A375 (cell line): ENCODE results near the gene FBXO30.

DNA sequence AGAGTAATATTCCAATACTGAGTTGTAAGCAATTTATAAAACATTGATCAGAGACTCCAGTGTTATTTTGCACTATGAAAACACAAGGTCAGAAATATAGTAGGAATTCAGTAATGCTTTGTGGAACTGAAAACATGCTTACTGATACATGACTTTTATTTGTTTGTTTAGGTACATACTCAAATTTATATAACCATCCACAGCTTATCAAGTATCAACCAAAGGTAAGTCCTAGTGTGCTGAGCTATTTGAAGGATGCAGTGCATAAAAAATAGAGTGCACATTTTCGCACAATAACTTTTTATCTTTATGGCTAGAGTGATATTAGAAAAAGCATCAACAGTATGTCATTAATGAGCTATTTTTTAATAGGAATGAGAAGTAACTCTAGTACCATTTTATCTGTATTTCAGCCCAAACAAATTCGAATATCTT lies 1.6 kb upstream of the ZC2HC1B start:
- RAMPAGE, long total RNA, result no peak

GRCh38 chr6:144160494-144160887 lies 10.2 kb downstream of the STX11 start:
- RAMPAGE, long total RNA, result no peak

DNA sequence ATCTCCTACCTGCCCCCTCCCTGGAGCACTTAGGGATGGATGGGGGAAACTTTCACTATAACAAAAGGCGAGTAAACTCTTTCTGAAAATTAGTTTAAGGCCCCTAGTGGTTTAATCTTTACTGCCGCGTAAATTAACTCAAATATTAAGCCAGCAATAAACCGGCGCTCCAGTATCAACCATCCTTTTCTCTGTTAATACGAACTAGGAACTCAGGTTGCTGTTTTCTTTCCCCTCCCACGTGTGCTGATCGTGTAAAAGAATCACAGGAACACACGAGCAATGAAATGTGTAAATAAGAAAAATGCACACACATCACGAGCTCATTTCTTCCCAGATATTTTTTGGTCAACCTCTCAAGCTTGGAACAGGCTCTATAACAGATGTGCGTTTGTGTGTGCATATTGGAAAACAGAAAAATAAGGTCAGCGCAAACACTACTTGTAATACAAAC lies 1.0 kb upstream of the UTRN start:
- RAMPAGE, long total RNA, result no peak

DNA sequence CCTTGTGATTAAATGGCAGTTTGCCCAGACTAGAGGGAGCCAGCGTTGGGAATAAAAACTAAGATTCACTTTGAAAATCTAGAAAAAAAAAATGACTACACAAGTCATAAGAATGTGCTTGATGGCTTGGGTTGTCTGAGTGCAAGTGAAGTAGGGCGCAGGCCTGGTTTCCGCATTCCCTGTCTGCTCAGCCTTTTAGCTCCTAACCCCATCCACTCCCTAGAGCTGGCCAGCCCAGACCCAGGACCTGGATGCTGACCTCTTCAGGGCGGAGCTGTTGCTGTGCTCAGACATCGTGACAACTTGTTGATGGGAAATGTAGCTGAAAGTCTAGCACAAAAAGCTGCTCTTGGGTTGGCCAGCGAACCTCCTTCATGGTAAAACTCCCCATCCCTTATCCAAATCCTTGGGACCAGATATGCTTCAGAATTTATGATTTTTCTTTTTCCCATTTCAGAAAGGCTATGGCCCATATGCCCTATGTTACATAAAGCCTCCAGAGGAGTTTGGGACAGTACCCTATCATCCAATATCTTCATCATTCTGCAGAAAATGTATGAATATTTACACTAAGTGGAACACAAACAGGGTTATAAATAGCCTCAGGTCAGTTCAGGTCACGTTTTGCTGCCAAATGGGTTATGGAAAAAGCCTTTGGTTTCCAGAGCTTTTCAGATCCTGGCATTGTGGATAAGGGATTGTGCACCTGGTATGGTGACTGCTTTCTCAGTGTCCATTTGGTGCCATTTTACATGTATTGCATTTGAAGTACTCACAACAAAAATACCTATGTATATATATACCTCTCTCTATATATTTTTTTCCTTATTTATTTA lies 29.2 kb downstream of the UTRN start:
- RAMPAGE, long total RNA, result no peak

- RAMPAGE, long total RNA, result no peak
Observed at GRCh38 chr6:144481958-144482522, 196.9 kb downstream of the UTRN start.

GRCh38 chr6:144623670-144624469 lies 338.7 kb downstream of the UTRN start:
- RAMPAGE, long total RNA, result no peak

DNA sequence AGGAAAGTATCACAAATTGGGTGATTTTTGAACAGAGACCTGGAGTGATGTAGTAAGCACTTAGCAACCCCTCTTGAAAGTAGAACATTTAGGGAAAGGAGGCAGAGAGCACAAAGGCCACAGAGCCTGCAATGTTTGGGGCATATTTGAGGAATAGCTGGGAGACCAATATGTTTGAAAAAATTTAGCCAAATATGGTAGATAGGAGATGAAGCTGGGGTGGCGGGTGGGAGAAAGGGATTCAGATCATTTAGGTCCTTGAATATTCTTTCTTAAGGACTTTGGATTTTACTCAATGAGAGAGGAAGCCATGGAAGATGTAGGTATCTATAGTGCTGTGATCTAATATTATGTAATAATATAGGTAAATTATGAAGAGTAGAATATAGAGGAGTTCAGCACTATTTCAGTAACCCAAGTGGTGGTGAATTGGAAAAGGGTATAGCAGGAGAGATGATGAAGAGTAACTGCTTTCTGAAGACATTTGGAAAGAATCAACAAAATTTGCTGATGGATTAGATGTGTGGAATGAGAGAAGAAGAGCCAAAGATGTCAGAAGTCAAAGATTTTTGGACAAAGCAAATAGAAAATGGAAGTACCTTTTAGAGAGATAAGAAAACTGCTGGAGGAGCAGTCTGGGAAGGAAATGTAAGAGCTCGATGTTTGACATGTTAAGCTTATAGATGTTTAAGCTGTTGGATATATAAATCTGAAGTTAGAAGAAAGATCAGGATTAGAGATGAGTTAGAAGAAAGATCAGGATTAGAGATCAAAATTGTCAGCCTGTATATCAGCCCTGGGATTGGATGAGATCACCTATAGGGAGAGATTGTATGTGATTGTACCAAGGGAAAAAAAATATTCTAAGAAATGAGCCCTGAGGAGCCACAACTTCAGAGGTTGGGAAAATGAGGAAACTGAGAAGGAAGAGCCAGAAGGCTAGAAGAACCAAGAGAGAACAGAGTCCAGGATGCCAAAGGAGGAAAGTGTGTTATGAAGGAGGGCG lies 417.8 kb downstream of the UTRN start:
- RAMPAGE, long total RNA, result no peak

- RAMPAGE, long total RNA, result no peak
Observed at GRCh38 chr6:144813447-144814285, 528.5 kb downstream of the UTRN start.

DNA sequence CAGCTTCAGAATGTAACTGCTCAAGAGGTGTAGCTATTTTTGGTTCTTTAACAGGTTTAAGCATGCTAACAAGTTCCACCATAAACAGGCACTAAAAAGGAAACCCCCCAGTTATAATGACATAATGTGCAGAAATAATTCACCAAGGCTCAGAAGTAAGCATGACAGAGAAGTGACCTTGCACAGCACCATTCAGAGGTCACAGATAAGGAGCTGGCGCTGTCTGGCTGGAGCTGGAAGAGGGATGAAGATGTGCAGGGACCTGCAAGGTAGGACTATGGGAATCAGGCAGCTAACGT lies 385.1 kb downstream of the EPM2A start:
- RAMPAGE, long total RNA, result no peak

GRCh38 chr6:145814594-145815464 lies at the start of gene FBXO30:
FBXO30 (minus strand) TSS chr6:145814795.
- RAMPAGE, long total RNA, result no peak

DNA sequence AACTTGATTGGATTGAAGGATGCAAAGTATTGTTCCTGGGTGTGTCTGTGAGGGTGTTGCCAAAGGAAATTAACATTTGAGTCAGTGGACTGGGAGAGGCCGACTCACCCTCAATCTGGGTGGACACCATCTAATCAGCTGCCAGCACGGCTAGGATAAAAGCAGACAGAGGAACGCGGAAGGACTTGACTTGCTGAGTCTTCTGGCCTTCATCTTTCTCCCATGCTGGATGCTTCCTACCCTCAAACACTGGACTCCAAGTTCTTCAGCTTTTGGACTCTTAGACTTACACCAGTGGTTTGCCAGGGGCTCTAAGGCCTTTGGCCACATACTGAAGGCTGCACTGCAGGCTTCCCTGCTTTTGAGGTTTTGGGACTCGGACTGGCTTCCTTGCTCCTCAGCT lies 256.0 kb downstream of the ADGB start:
- RAMPAGE, long total RNA, result no peak

DNA sequence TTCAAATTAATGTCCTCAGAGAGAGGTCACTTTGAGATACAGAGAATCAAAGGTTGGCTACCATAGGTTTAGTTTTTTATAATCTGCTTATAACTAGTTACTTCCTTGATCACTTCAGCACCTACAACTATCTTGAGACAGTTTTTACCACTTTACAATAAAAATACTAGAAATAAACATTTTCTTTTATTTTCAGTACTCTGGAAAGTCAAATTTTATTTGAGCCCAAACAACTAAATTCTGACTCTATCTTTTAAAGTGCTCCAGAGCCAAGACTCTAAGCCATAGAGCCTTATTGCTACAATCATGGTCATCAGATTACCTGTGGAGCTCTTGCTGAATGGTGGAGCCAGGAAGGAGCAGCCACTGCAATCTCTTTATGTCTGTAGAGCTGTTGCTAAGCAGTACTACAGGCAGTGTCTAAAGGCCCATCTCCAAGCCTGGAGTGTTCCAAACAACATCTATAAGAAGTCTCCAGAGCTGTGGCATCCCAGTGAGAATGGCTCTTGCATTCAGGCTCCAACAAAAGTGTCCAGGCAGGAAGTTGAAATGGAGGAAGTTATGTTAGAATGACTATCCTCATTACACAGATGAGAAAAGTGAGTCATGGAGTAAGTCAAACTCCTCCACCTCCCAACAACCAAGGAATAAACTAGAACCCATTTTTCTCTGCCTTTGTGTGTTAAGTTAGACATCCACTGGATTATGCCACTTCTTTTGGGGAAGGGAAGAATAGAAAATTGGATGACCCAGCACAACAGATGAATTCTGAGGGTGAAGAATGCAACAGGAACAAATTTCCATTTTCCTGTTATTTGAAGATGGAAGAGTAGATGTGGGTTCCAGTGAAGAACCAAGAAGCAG lies 288.6 kb upstream of the STXBP5 start:
- RAMPAGE, long total RNA, result no peak

DNA sequence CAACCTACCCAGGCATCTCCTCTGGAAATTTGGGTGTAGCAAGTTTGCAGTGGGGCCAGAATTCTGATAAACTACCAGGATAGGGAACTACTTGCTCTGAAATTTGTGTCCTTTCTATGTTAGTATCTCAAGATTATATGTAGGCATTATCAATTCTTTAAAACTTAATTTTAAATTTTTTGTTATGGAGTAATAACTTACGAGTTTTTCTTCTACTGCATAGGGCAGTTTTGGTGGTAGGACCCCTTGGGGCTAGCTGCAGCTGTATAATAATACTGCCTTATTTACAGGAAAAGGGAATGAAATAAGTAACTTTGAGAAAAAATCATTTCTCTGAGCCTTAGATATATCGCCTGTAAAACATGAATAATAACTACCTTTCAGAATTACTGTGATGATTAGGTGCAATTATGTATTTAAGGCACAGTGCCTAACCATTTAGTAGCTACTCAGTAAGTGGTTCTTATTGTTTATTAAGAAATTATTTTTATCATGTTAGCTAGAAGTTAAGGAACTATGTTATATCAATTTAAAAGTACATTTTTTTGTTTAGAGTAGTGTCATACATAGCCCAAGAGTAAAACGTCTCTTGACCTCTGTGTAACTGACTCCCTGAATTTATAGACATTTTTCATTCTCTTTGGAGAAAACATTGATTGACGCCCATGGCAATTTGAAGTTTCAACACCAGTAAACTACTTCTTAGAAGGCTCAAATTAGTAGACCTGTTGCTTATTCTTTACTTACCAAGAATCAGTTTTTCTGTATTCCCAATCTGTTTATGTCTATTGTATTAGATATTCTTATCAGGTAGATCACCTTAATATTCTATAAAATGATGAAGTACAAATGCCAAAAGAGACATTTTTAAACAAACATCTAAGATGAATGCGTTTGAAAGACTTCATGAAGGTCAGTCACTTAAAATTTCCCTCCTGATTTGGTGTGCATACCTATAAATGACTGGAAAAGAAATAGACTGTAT lies 28.4 kb downstream of the STXBP5 start:
- RAMPAGE, long total RNA, result no peak

DNA sequence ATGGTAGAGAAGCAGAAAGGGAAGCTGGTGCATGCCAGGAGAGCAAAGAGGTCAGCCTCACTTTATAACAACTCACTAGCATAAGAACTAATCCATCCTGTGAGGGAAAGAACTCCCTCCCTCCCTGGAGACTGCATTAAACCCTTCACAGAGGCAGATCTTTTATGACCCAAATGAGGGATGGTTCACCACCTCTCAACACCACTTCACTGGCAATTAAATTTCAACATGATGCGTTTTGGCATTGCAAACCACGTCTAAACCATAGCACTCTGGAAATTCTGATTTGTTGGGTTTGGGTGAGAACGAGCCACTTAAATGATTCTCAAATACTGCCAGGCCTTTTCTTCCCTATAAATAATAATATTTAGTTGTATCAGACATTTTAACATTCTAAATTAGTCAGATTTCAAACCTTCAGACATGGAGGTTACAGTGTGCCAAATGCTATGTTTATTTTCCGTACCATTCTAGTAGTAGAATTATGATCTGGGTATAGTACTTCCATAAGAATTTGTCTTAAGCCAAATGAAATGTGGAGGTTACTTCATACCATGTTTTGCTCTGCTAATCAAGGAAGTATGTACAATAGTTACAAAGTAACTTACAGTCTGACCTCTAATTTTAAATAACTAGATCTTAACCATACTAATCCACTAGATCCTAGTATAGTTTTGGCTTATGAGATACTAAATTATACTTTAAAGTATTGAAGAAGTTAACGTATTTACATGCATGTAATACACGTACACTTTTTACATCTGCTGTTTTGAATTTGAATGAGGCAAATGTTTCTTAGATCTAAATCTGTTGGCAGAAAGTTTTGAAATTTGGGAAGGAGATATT lies 34.3 kb downstream of the STXBP5 start:
- RAMPAGE, long total RNA, result no peak

DNA sequence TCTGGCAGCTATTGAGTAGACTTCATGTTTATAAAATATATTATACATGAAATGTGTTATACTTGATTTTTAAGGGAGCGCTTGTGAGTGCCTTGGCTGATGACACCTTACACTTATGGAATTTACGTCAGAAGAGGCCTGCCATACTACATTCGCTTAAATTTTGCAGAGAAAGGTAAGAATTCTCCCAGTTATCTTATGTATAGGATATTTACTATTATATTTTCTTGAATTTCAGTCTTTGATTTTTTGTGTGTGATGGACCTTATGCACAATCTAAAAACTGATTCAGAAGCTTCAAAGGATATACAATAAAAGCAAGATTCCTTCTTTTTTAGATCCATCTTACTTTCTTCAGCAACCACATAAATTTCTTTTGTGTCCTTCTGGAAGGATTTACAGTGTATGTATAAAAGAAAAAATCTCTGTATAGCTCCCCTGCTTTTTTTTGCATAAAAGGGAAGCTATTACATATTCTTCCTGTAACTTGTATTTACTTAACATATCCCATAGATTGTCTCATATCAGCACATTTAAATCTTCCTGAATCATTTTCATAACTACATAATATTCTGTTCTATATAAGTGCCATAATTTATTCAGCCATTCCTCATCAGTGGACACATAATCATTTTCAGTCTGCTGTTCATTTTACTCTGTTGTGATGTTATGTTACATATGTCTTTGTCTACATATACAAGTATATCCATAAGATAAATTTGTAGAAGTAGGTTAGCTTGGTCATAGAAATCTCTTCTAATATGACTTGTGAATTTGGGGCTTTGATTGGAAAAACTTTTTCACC lies 35.1 kb downstream of the STXBP5 start:
- RAMPAGE, long total RNA, result no peak

DNA sequence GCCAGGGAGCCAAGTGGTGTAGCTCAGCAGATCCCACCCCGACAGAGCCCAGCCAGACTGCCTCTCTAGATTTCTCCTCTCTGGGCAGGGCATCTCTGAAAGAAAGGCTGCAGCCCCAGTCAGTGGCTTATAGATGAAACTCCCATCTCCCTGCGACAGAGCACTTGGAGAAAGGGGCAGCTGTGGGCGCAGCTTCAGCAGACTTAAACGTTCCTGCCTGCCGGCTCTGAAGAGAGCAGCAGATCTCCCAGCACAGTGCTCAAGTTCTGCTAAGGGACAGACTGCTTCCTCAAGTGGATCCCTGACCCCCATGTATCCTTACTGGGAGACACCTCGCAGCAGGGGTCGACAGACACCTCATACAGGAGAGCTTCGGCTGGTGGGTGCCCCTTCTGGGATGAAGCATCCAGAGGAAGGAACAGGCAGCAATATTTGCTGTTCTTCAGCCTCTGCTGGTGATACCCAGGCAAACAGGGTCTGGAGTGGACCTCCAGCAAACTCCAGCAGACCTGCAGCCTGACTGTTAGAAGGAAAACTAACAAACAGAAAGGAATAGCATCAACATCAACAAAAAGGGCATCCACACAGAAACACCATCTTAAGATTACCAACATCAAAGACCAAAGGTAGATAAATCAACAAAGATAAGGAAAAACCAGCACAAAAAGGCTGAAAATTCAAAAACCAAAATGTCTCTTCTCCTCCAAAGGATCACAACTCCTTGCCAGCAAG lies 47.4 kb downstream of the STXBP5 start:
- RAMPAGE, long total RNA, result no peak

DNA sequence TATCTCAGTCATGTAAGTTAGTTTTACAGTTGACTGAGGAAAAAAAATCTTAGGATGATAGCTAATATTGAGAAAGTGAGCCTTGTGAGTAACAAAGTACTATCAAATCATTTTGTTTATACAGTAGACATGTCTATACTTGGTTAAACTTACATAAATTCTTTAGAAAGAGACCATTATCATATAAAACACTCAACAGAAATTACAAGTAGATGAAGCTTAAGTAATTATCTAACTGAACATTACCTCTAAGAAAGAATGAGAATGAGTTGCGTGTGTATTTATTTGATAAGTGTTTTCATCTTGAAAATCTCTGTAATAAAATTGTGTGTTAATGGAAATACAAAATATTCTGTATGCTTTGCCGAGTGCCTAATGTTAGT lies 55.0 kb downstream of the STXBP5 start:
- RAMPAGE, long total RNA, result no peak

DNA sequence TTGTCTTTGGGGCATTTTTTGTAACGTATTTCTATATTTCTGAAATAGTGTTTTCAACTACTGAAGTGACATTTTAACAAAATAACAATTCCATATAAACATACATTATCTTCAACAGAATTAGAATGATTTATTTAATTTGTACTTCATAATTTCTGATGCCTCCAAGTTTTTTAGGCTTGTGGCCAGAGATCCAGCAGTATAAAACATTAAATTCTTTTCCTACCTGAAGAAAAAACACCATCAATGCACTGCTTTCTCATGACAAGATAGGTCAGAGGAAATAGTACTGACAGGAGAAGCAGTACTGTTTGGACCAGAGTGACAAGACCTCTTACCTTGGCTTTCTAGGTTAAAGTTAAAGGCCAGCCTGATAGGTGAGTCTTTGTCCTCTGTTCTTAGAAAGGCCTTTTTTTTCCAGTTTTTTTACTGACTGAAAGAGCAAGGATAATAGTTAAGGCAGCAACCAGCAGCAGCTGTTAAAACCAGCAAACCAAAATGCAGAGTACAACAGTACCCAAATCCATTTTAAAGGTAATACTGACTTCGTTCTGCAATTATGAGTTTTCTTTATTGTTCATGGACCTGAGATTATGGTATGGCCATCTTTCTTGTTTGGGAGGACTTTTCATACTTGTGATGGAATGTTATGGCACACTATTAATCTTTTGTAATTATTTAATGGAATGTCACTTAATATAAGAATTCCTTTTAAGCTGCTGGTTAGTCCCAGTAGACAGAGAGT lies 113.9 kb downstream of the STXBP5 start:
- RAMPAGE, long total RNA, result no peak

- RAMPAGE, long total RNA, result no peak
Observed at GRCh38 chr6:147386742-147387508, 121.6 kb upstream of the SAMD5 start.

DNA sequence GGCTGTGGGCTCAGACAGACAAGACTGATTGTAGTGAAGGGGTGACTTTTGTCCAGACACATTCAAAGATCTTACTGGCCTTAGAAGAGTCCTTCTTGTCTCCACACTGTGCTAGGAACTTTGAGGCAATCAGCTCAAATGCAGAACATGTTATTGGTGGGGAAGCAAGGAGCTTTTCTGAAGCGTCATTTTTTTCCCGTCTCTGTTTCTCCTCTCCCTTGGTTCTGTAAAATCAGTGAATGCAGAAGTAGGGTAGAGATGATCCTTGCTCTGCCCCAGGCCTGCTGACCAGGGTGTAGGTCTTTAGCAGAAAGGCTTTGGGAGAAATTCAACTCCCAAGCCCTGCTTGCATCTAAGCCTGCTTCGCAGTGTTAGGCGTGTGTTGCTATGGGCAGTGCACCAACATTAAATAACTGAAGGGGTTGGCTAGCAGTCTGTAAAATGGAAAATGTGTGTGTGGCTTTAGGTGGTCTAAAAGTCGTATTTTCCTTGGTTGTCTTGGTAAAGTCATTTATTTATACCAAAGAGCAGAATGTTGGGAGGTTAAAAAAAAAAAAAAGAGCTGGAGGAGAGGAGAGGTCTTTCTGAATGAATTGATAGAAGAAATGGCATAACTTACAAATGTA lies 45.9 kb downstream of the SASH1 start:
- RAMPAGE, long total RNA, result no peak